GM12891 (cell line): ENCODE measurements around the genes PLEKHA1 and HMX2.

GRCh38 chr10:121886951-121887682, 40.7 kb downstream of the ATE1 start:
- RRBS: no CpG with 5 or more reads among the region's 9 CpGs

DNA sequence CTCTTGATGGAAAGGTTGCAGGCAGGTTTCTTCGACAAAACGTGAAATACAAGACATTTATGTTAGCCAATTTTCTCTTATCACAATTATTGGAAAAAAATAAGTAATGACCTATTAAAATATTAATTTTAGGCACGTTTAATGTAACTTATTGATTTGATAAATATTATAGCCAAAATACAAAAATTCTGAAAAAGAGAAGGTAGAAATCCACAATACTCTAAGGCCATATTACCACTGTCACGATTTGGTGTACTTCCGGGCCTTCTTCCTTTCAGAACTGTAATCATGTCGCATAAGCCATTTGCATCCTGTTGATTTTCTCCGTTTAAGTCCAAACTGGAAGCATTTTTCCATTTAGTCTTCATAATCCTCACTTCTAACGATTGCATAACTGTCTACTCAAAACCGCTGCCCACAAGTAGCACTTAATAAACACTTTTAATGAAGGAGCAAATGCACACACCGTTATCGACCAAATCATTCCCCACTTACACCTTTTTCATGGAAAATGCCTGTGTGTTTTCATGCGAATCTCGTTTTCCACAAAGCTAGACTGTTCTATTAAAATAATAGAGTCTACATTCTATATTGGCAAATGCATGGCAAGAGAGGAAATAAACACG, 1.2 kb downstream of the ATE1 start:
- RRBS: no CpG with 5 or more reads among the region's 14 CpGs

GRCh38 chr10:121959147-121959842, 15.7 kb downstream of the NSMCE4A start:
- RRBS: no CpG with 5 or more reads among the region's 4 CpGs

DNA sequence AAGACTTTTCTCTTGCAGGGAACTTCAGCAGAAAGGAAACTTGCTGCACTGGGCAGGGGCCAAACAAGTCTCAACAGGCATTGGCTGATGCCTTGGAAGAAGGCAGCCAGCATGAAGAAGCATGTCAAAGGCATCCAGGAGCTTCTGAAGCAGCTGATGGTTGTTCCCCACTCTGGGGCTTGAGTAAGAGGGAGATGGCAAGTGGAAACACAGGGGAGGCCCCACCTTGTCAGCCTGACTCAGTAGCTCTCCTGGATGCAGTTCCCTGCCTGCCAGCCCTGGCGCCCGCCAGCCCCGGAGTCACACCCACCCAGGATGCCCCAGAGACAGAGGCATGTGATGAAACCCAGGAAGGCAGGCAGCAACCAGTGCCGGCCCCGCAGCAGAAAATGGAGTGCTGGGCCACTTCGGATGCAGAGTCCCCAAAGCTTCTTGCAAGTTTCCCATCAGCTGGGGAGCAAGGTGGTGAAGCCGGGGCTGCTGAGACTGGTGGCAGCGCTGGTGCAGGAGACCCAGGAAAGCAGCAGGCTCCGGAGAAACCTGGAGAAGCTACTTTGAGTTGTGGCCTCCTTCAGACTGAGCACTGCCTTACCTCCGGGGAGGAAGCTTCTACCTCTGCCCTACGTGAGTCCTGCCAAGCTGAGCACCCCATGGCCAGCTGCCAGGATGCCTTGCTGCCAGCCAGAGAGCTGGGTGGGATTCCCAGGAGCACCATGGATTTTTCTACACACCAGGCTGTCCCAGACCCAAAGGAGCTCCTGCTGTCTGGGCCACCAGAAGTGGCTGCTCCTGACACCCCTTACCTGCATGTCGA, 96.7 kb downstream of the TACC2 start:
- RRBS: 61% methylated on average over 5 of the region's 12 CpGs

DNA sequence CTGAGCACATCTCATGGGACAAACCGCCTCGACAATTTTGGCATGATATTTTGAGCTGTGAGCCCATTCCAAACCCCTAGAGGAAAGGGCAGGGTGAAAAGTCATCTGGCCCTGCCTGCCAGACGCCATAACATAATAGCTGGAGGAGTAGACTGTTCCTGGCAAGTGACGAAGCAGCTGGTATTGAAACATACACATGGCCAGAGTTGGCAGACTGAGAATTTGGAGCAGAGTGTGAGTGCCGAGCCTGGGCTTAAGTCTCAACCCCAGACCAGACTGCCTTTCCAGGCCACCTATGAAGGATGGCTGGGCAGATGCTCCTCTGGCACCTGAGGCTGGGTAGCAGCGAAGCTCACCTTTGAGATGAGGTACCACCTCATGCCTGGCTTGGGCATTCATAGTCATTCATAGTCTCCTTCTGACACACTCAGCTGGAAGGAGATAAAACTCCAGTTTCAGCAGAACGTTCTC, 110.1 kb downstream of the TACC2 start:
- RRBS: no CpG with 5 or more reads among the region's 7 CpGs

GRCh38 chr10:122133206-122133589, 137.9 kb upstream of the BTBD16 start:
- RRBS: no CpG with 5 or more reads among the region's 8 CpGs

DNA sequence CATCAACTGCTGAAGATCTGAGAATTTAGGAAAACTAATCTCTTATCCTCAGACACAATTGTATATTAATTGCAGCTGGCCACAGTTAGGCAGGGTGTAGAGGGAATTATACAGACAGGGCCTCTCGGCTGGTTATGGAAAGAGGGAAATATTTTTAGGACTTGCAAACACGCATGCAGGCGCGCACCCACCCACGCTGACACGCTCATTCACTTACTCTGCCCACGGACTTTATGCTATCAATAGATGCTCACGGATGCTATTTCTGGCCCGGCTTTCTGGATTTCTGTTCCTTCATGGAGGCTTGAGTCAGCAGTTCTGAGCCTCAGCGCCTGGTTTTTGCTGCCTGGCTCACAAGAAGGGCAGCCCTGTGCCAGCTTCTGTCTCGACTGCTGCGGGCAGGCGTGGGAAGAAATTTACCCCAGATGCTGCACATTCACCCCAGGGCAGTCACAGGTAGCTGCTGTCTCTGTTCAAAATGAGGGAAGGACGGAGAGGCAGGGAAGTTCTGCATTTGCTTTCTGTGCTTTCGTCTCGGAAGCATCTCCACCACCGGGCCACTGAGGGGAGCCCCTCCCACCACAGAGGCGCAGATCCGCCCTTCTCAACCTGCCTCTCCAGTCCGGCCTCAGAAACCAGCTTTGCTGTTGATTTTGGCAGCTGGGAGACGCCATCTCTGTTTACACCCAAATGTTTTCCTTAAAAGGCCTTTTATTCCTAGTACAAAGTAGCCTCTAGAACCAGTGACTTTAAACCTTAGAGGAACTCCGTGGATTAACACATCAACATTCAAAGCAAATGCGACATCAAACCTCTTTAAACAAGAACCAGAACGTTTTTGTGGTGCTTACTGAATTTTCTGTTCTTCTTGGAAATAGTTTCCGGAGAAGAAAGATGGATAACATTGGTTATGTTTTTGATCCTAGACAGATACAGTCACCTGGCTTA, 116.2 kb upstream of the BTBD16 start:
- RRBS: 34% methylated on average over 3 of the region's 25 CpGs

DNA sequence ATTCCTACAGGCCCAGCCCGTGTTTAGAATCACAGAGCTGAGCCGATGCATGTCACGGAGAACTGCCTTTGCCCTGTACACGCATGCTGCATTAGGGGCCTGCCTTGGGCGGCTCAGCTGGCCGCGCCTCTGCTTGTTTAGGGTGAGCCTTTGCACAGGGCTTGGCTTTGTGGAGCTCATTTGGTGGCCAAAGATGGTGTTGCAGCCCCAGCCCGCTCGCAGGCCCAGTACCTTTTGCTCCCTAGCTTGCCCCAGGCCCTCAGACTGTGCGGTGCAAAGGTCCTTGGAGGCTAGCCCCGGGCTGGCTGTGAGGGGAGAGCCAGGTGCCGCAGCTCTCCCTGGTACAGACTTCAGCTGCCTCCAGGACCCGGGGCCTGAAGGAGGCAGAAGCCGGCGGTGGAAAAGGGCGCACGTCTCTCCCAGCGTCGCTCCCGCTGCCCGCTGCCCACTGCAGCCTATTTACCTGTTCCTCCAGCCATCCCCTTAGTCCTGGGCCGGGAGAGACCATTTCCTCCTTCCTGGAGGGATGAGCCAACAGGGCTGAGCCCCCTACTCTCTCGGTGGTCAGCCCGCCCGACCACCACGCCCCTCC, 108.2 kb upstream of the BTBD16 start:
- RRBS: 18% methylated on average over 3 of the region's 26 CpGs

GRCh38 chr10:122210298-122211207, 60.5 kb upstream of the BTBD16 start:
- RRBS: 46% methylated on average over 5 of the region's 37 CpGs

- RRBS: no CpG with 5 or more reads among the region's 9 CpGs
Observed at GRCh38 chr10:122230966-122231388, 40.1 kb upstream of the BTBD16 start.

DNA sequence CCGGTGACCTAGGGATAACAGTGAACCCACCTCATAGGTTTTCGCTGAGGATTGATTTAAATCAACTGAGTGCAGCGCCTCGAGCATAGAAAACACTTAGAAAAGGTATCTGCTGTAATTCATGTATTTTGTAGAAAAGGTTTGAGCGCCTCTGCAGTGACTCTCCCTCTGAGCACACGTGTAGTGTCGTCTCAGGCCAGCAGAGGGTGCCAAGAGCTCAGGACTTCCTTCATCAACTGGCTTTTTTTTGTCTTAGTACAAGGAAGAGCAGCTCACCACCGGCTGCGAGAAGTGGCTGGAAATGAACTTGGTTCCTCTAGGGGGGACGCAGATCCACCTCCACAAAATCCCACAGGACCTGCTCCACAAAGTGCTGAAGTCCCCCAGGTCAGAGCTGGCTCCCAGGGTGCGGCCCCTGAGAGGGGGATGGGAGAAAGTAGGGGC, 27.7 kb downstream of the BTBD16 start:
- RRBS: 97% methylated on average over 1 of the region's 11 CpGs

GRCh38 chr10:122374605-122375585, at the start of gene PLEKHA1:
Gene PLEKHA1 (plus strand): TSS chr10:122374708.
- RRBS: 1% methylated on average over 43 of the region's 126 CpGs

DNA sequence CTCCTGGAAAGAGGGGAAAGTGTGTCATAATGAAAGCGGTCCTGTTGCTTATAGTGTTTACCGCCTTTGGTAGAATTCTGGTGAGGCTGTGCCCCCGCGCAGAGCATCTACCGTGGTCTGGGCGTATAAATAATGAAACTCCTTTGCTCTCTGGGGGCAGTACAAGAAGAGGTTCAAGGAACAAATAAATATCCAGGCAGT, 978 bp downstream of the PLEKHA1 start:
- RRBS: no CpG with 5 or more reads among the region's 6 CpGs

GRCh38 chr10:122412327-122413108, 38.0 kb downstream of the PLEKHA1 start:
- RRBS: no CpG with 5 or more reads among the region's 7 CpGs

DNA sequence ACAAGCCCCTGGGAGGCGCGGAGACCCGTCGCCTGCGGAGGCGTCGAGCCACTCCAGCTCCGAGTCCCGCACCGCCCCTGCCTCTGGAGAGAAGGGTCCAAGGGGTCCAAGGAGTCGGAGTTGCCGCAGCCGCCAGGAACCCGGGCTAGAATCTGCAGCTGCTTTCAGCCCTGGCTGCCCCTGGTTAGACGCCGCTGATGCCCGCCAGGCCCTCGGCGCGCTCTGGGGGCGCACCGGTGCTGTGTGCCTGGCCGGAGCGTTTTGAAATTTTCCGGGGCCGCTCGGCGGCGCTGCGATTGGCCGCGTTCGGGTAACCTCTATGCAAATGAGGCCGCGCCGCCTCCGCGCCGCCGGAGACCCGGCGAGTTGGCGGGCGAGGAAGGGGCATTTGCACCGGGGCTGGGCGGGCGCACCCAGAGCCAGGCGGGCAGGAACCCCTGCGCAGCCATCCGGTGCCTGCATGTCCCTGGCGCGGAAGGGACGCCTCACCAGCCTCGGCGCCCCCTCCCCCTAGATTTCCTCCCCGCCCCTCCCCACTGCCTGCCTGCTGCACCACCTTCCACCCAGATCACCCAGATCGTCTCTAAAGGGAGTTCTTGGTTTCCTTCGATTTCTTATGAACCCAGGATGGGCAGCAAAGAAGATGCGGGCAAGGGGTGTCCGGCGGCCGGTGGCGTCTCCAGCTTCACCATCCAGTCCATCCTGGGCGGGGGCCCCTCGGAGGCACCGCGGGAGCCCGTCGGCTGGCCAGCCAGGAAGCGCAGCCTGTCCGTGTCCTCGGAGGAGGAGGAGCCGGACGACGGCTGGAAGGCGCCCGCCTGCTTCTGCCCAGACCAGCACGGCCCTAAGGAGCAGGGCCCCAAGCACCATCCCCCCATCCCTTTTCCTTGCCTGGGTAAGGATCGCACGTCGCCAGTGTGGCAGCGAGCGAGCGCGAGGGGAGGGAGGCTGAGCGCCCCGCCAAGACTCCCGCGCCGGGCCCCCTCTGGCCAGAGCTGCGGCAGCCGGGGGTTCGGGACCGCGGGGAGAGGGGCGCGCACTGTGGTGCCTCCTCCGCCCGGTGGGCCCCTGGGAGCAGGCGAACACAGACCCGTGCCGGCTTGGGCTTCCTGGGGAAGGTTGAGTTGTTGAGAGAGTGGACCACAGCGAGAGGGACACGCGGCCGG, at the start of gene HMX2:
HMX2 (plus strand) TSS at position 385 of the 1,166 bp plus-strand sequence.
- RRBS: 4% methylated on average over 41 of the region's 106 CpGs

GRCh38 chr10:123930083-123930724, 38.6 kb upstream of the CPXM2 start:
- RRBS: no CpG with 5 or more reads among the region's 7 CpGs

DNA sequence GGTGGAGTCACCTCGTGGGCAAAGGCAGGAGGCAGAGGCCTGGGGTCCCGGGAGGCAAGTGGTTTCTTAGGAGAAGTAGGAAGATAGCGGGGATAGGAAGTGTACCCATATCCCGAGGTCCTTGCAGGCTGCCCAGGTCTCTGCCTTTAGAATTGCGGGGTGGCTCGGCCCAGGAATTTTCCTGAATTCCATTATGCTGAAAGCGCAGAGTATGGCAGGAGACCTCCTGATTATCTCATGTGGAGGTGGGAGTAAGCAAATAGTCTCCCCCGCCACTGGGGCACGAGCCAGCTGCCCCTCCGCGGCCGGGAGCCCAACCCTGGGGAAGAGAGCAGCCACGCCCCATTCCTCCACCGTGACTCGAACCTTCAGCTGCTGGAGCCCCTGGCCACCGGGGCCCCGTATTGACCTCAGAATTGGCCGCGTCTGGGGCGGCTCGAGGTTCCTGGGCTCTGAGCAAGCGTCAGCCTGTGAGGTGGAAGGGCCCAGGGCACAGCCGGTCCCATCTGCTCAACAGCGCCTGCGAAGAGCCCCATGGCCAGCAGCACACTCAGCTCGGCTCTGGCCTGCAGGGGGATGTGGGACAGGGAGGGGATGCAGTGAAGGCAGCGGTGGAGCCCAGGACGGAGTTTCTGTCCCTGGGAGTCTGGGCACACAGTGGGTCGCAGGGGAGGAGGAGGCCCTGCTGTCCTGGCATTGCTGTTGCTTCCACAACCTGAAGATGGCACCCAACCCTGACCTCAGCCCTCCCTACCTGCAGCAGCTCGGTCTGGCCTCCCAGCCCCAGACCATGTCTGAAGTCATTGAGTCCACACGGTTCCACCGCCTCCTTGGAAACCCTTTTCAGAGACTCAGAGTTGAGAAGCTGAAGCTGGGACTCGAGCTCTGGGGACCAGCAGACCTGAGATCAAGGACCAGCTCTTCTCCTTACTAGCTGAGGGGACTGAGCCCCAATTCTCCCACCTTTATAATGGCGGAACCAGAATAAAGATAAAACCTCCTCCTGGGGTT, 97.8 kb downstream of the CHST15 start:
- RRBS: under 1% methylated on average over 4 of the region's 34 CpGs

DNA sequence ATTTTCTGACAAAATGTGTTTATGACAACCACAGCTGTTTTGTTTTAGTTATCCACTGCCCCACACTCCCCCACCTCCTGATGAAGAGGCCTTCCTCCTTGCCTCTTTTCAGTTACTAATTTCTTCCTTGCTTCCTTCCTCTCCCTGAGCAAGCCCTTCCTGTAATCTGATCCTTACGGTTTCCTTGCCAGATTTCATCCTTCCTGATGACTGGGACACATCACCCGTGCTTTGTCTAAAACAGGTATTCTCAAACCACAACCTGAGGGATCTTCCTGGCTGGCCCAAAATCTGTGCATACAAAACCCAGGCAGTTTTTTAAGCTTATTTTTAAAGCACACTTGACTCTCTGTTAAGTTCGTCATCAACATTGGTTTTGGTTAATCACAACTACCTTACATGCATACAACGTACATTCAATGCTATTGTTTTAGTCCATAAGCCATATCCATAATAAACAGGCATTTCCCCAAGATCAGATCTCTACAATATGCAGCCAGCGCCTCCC, 39.3 kb downstream of the CHST15 start:
- RRBS: no CpG with 5 or more reads among the region's 5 CpGs